H4 (cell line): ENCODE results near the genes GALNT1, RIT2 and SYT4.

DNA sequence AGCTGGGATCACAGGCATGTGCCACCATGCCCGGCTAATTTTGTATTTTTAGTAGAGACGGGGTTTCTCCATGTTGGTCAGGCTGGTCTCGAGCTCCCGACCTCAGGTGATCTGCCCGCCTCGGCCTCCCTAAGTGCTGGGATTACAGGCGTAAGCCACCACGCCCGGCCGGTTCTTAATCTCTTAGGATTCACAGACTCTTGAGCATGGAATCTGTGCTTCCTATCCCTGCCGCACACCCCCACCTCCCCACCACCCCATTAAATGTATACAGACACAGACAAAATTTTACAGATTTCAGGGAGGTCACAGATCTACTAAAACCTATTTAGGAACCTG is 732 bp upstream of the INO80C start:
- RAMPAGE, long total RNA = no peak

GRCh38 chr18:35581659-35582500 is at the start of gene GALNT1:
GALNT1 (plus strand) TSS chr18:35581740.
- RAMPAGE, long total RNA = no peak

GRCh38 chr18:36017489-36018052 is 45.1 kb downstream of the C18orf21 start:
- RAMPAGE, long total RNA = no peak

- RAMPAGE, long total RNA = no peak
Measured at GRCh38 chr18:36130849-36131182, 1.1 kb downstream of the ELP2 start.

DNA sequence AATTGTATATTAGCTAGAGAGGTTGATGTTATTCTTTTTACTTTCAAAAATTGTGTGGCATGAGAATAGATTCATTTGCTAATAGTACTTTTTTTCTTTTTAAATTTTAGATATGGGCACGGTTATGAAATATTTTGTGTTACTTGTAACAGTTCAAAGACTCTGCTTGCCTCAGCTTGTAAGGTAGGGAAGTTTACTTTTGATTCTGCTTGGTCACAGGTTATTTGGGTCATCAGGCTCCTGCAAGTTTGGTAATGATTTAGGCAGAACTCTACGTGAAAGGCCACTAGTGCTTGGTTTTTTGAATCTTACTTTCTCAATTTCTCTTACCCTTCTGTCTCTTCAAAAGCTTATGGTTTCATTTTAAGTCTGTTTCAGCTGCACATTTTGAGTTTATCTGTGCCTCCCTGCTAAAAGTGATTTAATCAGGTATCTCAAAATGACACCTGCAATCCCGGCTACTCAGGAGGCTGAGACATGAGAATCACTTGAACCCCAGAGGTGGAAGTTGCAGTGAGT is 26.4 kb upstream of the MOCOS start:
- RAMPAGE, long total RNA = no peak

DNA sequence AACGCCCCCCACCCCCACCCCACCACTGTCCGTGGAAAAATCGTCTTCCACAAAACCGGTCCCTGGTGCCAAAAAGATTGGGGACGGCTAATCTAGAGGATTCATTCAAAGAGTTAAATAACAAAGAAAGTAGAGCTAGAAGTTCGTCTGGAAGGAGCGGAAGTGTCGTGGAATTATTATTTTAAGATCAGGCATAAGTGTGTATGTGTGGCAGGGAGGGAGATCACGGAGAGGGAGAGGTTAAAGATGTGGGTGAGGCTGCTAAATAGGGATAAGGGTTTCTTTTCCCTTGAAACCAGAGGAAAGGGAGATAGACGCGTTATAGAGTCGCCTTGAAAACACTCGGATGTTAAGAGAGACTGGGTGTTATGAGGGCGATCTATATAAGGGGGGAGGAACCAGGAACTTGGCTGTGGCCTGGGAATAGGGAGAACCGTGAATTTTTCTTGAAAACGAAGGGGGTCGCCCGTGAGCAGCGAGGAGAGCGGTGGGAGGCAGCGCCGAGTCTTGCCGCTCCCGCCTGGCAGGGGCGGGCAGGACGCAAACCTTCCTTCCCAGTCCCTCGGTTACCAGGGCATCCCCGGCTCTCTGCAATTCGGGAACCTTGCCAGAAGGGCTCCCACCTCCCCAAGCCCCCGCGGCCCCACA is 1.1 kb upstream of the FHOD3 start:
- RAMPAGE, long total RNA = no peak

DNA sequence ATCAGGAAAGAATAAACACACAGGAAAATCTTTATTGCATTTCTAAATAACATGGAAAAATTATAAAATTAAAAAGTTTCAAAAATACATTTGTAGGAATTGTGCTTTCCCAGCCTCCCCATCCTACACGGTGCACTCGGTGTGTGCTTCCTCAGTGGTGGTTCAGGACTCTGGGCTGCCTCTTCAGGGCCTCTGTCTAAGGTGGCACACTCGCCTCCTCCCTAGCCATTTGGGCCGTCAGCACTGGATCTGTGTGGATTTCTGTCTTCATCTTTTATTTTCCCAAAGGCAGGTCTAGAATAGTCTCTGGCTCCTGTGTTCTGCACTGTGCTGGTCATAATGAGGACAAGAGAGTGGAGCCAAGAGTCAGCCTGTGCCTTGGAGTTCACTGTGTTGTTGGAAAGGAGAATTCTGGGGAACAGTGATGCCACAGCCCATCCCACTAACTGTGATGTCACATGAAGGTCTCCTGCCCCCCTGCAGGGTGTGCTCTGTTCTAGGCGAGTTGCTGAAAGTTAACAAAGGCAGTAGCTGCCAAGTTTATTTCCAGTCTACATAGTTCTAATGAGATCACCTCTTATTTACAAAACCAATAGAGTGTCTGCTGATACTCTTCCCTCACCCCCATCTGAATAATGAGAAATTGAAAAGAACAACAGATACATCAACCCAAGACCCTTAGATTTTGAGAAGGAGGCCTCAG is 248.6 kb downstream of the TPGS2 start:
- RAMPAGE, long total RNA = no peak

GRCh38 chr18:36724391-36725206 is 104.2 kb downstream of the TPGS2 start:
- RAMPAGE, long total RNA = no peak

- RAMPAGE, long total RNA = no peak
Measured at GRCh38 chr18:37450431-37450809, 115.2 kb downstream of the CELF4 start.

DNA sequence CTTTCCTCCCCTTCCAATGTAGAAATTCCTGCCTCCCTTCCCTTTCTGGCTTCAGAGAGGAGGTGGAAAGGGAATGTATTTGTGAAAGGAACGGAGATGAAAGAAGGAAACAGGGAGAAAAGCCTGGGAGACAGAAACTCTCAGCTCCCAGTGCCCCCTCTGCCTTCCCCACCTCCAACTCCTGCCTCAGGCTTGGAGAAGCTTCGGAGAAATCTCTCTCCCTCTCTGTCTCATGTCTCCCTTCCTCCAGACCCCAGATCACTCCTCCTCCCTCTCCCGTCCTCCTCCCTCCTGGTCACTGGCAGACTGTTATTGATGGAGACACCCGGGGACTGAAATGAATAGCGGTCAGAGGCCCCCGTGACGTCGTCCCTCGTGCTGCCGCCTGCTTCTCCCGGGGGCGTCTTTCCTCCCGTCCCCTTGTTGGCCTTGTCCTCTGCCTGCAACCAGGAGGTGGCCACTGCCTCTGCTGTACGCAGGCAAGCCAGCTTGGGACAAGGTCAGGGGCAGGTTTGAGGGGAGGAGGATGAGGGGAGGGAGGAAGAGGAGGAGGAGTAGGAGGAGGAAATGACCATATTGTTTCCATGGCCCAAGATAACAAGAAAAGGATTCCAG is 78.3 kb downstream of the CELF4 start:
- RAMPAGE, long total RNA = no peak

DNA sequence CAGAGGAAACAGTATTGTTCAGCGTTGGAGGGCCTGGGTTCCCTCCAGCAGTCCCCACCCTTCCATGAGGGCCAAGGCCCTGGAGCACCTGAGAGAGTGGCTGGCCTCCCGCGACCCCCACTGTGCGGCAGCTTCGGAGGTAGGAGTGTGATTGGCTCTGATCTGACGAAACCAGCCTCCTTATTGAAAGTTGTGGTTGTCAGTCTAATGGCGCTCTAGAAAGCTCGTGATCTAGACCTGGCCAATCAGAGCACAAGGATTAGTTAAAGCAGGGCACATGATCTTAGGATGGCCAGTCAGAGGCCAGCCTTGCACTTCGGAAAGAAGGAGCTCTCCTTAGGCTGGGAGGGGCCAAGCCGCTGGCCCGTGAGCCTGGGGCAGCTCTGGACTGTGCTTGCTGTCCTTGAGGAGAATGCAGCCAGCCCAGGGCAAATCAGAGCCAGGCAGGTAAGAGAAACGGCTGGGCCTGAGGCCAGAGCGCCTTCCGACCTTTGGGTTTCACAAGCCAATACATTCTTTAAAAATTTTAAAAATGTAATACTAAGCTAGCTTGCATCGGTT is 104.6 kb upstream of the CELF4 start:
- RAMPAGE, long total RNA = start-site peak on the plus strand centred at position 353 of the sequence, 29 bp wide, 15 reads

DNA sequence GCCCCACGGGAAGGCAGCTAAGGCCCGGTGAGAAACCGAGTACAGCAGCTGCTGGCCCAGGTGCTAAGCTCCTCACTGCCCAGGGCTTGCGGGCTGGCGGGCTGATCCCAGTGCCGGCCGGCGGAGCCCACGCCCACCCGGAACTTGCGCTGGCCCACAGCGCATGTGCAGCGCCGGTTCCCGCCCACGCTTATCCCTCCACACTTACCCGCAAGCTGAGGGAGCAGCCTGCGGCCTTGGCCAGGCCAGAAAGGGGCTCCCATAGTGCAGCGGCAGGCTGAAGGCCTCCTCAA is 1152.9 kb upstream of the CELF4 start:
- RAMPAGE, long total RNA = no peak

DNA sequence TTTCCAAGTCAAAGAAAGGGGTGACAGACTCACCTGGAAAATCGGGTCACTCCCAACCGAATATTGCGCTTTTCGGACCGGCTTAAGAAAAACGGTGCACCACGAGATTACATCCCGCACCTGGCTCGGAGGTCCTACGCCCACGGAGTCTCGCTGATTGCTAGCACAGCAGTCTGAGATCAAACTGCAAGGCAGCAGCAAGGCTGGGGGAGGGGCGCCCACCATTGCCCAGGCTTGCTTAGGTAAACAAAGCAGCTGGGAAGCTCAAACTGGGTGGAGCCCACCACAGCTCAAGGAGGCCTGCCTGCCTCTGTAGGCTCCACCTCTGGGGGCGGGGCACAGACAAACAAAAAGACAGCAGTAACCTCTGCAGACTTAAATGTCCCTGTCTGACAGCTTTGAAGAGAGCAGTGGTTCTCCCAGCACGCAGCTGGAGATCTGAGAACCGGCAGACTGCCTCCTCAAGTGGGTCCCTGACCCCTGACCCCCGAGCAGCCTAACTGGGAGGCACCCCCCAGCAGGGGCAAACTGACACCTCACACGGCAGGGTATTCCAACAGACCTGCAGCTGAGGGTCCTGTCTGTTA is 323.0 kb upstream of the PIK3C3 start:
- RAMPAGE, long total RNA = start-site peak on the minus strand centred at position 235 of the sequence, 11 bp wide, 5 reads

- RAMPAGE, long total RNA = no peak
Measured at GRCh38 chr18:42614662-42615125, 500.8 kb downstream of the RIT2 start.

GRCh38 chr18:42706532-42707185 is 408.8 kb downstream of the RIT2 start:
- RAMPAGE, long total RNA = no peak

- RAMPAGE, long total RNA = no peak
Measured at GRCh38 chr18:43115039-43116019, at the start of gene RIT2. RIT2 (minus strand) TSS chr18:43115685.

- RAMPAGE, long total RNA = no peak
Measured at GRCh38 chr18:43276992-43277908, at the start of gene SYT4. SYT4 (minus strand) TSS chr18:43277490.

- RAMPAGE, long total RNA = no peak
Measured at GRCh38 chr18:44718009-44718586, 37.4 kb downstream of the SETBP1 start.

DNA sequence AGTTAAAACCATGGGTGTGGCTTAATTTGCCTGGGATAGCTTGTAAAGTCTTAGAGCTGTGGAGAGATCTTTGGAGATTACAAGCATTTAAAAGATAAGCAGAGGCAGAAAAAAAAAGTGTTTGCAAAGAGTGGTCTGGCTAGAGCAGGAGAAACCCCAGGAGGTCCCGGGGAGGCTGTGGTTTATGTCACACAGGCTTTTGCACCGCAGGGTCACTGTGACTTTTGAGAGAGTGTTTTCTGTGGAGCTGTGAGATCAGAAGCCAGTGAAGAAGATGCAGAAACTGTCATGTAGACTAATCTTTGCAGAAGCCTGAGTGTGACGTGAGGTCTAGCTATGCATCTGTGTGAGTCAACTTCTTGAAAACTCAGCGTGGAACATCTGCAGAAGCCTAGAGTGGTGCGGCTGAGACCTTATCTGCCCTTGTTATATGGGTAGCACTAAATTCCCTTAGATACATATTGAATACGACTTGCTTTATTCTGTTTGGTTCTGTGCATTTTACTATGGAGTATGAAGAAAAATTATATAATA is 49.1 kb downstream of the SETBP1 start:
- RAMPAGE, long total RNA = no peak

DNA sequence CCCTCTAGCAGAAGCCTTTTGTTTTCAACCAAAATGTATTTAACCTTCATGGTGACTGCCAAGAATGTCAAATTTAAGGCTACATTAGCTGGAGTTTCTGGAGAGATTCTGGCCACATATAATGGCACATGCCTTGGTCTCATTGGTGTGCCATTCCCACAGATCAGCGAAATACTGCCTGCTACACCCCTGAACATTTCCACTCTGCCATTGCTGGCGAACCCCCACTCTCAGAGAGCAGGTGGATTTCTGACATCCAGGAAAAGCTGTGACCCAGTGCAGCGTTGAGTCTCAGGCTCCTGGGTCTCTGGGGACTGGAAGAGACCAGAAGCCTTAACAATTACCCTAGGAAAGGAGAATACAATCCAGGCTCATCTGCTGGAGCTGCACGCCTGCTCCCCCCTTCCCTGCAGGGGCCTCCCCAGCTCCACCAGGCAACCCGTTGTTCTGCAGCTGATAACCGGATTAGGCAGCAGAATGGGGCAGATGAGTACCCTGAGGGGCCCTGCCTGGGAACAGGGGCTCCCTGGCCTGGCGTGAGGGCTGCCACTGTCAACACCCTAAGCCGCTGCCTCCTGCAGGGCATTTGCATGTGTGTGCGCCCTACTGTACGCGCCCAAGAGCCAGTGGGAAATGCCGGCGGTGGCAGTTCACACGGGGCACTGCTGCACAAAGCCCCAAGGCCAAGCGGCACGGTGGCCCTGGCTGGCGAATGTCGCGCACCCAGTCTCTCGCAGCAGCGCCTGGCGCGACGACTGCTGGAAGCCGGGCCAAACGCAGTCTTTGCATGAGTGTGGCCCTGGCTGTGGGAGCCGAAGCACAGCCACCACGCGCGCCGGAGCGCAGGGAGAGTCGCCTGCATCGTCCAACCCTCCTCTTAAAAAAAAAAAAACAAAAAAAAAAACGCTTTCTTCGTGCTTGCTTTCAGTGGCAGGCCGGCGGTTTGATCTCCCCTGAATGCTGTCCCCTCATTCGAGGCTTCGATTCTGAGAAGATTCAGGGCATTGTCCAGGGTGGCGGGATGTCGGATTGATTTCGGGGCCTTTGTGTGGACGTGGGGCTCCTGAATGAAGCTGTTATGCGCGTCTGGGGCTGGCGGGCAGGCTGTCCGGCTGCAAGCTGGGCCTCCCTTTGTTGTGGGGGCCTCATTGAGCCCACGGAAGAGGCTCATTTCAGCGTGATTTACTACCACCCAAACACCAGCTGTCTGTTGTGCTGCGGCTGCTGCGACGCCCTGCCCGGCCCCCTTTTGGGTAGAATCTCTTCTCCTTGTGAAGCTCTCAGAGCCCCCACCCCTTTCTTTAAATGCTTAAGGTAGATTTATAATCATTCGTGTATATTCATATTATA is 63.7 kb downstream of the SETBP1 start:
- RAMPAGE, long total RNA = no peak